Mammary microvascular endothelial cell (primary cell): ENCODE measurements around the gene AHCYL2.

GRCh38 chr7:128338483-128339064, 5.1 kb downstream of the RBM28 start:
- RAMPAGE, long total RNA, result no peak

DNA sequence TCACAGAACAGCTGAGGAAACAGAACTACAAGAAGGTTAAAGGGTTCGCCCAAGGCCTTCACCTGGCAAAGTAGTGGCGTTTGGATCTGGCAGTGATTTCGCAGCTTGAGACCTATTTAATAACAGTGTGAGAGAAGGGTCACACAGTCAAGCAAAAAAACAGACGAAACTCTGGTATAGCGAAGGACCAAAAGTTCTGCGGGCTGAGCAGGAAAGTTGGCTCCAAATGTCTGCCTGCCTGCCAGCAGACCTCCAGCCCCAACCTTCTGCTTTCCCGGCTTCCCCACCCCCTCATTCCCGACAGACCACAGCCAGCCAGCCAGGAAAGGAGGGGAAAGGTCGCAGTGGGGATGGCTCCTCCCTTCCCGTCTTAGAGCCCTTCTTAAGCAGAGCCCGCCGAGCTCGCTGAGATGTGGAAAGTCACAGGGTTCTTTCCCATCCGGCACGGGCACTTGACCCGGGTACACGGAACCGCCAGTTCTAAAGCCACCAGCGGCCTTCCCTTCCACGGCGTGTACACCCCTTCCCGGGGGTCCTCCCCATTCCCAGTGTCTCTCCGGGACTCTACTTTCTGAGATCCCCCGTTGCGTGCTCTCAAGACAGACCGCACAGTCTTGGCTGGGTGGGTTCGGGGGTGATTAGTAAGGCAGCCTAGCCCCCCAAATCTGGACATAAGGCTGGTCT, 1.3 kb upstream of the HILPDA start:
- RAMPAGE, long total RNA, result no peak

DNA sequence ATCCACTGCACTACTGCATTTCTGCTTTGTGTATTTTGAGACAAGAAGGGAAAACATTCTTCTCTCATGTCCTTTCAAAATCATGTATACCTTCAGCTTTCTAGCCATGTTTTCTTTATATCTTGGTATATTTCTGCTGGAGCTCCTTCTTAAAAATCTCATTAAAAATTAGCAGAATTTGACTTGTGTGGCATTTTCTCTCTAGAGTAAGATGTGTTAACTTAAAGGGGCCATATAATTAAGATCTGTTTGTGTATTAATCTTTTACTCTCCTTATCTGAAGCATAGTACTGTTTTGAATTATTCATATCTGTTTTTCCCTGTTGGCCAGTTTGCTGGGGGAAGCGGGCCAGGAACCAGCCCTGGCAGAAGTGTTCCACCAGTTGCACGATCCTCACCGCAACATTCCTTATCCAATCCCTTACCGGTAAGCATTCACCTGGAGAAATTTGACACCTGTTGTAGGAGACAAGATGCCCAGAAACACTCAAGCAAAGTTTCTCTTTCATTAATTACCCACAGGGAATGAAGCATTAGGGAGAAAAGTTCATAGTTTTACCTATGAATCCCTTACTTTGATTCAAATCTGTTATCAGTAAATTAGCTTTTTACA, 92.3 kb upstream of the GARIN1A start:
- RAMPAGE, long total RNA, result no peak

DNA sequence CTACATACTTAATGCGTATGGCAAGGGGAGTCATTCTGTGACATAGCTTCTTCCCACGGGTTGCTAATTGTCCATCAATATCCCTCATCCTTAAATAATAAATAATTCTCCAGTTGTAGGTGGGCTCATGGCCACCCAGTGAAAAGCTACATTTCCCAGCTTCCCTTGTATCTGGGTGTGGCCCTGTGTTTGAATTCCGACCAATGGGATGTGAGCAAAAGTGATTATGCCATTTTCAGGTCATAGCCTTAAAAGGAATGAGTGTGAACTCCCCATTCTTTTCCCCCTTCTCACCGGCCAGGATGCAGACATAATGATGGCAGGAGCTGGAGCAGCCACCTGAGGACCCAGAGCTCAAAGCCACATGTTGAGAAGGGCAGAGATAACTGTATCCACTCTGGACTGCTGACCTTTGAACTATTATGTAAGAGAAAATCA, 6.4 kb upstream of the GARIN1B start:
- RAMPAGE, long total RNA, result no peak

- RAMPAGE, long total RNA, result no peak
Measured at GRCh38 chr7:128743297-128743874, 4.2 kb downstream of the CALU start.

- RAMPAGE, long total RNA, result no peak
Measured at GRCh38 chr7:128755747-128756833, 16.9 kb downstream of the CALU start.

- RAMPAGE, long total RNA, result no peak
Measured at GRCh38 chr7:128781026-128781690, 5.6 kb upstream of the OPN1SW start.

- RAMPAGE, long total RNA, result no peak
Measured at GRCh38 chr7:128832237-128833001, 2.2 kb downstream of the FLNC start.

DNA sequence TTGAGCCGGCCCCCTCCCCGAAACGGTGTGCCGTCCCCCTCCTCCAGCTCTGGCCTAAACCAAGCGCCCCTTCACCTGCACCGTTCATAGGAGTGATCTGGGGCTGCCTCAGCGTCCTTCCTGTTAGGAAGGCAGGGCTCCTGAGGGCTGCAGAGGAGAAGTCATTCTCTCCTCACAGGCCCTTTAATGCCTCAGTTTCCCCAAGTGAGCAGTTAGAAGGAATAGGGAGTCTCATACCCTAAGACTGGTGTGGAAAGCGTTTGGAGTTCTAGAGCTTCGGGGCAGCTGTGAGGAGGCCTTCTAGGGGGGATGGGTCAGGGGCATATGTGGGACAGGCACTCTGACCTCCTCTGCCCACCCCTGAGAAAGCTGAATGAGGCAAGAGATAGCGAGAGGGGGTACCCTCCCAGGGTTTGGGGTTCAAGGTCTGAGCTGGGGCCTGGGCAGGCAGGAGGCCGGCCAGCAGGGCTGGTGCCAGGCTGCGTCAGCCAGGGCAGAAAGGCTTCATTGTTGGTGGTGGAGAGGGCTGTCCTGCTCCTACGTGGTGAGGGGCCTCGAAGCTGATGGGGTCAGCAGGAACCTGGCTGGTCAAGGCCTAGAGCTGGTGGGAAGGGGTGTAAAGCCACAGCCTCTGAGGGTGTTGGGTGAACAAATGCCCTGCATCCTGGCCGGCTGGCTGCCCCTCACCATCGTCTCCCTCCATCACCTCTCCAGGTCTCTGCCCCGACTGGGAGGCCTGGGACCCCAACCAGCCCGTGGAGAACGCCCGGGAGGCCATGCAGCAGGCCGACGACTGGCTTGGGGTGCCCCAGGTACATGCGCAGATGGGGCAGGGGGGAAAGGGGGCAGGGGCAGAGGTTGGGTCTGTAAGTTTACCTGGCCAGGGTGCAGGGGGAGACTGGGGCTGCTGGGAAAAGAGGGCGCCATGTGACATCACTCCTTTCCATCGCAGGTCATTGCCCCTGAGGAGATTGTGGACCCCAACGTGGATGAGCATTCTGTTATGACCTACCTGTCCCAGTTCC, 6.6 kb downstream of the FLNC start:
- RAMPAGE, long total RNA, result no peak

GRCh38 chr7:128841788-128842493, 11.7 kb downstream of the FLNC start:
- RAMPAGE, long total RNA, result no peak

GRCh38 chr7:128861039-128861467, 1.6 kb upstream of the ATP6V1F start:
- RAMPAGE, long total RNA, result no peak

- RAMPAGE, long total RNA, result no peak
Measured at GRCh38 chr7:128866572-128867234, 573 bp downstream of the ATP6V1FNB start.

DNA sequence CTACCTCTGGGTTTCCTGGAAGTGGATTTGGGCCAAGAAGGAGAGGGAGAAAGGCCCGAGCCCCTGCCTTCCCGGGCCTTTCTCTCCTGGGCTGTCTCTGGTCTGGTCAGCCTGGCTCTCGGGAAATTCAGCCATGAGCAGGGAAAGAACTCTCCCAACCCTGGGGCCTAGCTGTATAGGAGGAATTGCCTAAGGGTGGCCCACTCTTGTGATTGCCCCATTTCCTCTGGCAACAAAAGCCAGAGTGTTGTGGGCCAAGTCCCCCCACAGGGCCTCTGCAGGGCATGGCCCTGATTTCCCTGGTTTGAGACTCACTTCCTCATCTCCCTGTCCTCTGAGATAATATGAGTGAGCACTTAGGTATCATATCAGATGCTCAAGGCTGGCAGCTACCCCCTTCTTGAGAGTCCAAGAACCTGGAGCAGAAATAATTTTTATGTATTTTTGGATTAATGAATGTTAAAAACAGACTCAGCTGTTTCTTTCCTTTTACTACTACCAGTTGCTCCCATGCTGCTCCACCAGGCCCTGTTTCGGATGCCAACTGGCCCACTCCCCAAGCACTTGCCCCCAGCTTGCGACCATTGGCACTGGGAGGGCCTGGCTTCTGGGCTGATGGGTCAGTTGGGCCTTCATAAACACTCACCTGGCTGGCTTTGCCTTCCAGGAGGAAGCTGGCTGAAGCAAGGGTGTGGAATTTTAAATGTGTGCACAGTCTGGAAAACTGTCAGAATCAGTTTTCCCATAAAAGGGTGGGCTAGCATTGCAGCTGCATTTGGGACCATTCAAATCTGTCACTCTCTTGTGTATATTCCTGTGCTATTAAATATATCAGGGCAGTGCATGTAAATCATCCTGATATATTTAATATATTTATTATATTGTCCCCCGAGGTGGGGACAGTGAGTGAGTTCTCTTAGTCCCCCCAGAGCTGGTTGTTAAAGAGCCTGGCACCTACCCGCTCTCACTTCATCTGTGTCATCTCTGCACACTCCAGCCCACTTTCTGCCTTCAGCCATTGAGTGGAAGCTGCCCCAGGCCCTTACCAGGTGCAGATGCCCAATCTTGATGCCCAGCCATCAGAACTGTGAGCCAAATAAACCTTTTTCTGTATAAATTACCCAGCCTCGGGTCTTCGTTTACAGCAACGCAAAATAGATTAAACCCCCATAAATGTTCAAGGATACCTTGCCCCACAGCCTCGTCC, 11.6 kb downstream of the IRF5 start:
- RAMPAGE, long total RNA, result no peak

DNA sequence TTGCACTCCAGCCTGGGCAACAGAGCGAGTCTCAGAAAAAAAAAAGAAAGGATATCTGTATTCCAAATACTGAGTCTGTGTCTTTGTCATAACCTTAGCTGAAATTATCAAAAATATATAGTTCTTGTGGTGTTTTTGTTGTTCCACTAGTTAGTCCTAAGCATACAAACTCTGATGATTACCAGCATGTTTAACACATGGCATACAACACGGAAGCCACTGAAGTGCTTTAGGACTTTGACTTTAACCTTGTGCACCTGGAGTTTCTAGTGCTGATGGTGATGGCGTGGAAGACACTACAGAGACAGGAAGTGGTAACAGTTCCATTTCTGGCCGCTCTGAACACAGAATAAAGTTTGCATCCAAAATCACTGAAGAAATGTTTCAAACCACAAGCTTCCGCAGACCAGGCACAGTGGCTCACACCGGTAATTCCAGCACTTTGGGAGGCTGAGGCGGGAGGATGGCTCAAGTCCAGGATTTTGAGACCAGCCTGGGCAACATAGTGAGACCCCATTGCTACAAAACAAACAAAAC, 40.3 kb upstream of the TNPO3 start:
- RAMPAGE, long total RNA, result no peak

DNA sequence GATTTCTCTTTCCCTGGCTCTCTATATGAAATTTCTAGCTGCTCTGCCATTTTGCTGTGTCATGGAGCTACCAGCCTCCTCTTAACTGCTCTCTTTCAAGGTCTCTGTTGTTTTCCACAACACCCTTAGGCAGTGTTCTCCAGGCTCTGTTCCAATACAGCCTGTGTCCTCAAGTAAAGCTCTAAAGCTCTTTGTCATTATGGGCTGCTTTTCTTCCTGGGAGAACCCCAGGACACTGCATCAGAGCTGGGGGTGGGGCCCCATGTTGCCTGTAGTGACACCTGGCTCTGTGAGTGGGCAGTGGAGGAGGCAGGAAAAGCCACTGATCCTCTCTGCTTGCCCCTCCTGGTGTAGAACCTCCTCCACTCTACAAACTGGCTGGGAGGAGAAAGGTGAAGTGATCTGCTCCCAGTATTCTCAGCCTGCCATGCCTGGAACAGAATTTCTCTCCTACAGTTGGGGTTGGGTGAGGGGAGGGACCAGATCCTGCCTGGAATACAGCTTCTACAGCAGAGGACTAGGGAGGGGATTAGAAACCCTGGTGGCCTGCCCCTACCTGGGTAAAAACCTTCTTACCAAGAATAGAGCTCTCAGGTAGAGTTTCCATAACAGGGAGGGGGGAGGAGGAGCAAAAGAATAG, 33.8 kb upstream of the TSPAN33 start:
- RAMPAGE, long total RNA, result no peak

GRCh38 chr7:129201297-129201656, 12.8 kb downstream of the SMO start:
- RAMPAGE, long total RNA, result no peak

DNA sequence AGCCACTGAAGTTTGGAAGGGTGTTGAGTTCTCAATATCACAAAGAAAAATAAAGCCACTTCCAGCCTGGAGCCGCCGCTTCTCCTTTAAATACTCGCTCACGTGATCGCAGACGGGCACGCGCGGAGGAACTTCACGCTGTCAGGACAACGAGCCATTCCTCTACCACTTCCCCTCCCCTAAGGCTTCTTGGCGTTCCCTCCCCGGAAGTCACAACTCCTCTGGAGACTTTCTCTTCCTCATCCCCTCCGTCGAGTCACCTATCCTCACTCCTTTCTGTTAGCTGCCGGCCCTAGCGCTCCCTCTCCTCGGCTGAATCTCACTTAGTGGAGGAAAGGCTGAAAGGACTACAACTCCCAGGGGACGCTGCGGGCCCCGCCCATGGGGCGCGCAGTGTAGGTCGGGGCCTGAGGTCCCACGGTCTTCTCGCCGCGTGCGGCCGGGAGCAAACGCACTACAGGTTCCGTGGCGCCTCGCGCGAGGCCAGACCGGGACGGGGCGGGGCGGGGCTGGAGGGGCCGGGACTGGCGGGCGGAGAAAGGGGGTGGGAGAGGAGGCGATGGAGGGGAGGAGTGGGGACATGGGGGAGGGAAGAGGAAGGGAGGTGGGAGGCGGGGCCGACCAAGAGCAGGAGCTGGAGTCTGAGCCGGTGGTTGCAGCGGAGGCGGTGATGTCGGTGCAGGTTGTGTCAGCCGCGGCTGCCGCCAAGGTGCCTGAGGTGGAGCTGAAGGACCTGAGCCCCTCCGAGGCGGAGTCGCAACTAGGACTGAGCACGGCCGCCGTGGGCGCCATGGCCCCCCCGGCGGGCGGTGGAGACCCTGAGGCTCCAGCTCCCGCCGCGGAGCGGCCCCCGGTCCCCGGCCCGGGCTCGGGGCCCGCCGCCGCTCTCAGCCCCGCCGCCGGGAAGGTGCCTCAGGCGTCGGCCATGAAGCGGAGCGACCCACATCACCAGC, at the start of gene AHCYL2:
TSS of gene AHCYL2 (plus strand) at position 624 of the 953 bp plus-strand sequence.
- RAMPAGE, long total RNA, result no peak

DNA sequence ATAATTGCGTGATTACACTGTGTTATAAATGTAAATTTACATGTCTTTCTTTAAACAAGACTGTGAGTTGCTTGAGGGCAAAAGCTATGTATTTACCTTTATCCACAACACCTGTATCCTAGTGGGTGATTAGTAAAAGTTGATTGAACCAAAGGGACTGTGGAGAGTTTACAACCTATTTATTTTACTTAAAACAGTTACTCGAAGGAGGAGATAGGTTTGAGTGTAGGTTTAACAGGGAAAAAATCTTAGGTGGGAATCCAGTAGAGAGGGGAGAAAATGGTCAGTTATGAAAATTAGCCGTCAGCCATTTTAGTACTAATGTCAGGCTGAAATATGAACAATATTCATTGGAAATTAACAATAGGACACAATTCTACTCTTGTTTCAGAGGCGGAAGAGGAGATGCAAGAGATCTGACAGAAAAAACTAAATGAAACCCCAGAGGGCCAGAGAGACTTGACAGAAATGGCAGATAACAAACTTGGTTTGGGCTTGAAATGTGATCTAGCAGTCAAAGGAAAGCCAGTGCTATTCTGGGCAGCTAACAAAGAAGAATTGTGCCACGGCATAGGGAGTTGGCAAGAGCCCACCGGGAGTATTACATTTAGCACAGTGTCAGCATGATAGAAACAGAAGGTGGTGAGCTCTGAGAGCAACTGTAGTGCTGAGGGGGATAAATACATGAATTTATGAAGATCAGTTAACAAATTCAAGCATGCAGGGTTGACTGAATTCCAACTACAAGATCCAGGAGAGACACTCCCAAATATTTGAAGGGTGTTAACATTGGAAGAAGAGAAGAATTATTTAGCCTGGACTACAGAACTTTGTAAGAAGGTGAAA, 91.0 kb downstream of the AHCYL2 start:
- RAMPAGE, long total RNA, result no peak

DNA sequence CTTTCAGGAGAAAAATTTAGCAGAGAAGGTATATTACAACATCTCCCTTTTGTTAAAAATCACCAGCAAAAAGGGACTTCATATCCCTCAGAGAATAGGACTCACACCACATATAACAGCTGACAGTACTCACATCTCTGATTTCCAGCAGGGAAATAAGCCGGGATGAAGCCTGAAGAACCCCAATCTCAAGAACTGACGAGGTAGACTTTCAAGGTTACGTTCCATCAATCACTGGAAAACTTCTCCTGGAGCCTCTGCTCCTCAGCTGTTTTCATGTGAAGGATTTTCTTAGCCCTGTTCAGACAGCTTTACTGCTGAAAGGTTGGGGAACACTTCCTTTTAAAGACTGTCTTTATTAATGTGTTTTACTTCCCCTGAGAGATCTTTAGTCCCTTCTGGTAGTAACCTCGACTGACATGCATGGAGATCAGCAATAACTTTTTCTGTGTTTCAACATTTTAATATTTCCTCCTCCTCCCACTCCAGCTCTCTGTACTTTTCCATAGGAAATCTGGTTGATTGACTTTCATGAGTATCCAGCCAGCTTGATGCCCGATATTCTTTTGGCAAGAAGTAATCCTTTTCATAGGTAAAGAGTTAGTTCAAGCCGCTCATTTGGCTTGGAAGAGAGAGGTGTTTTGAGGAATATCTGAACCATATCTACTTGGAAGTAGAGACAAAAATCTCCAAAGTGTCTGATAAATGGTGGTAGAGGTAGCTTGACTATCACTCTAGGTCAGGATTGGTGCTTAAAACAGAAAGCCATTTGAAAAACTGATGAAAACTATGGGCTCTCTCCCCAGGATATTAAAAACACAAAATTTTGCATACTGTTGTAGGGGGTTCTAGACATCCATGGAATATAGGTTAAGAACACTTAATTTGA, 62.7 kb upstream of the STRIP2 start:
- RAMPAGE, long total RNA, result no peak

DNA sequence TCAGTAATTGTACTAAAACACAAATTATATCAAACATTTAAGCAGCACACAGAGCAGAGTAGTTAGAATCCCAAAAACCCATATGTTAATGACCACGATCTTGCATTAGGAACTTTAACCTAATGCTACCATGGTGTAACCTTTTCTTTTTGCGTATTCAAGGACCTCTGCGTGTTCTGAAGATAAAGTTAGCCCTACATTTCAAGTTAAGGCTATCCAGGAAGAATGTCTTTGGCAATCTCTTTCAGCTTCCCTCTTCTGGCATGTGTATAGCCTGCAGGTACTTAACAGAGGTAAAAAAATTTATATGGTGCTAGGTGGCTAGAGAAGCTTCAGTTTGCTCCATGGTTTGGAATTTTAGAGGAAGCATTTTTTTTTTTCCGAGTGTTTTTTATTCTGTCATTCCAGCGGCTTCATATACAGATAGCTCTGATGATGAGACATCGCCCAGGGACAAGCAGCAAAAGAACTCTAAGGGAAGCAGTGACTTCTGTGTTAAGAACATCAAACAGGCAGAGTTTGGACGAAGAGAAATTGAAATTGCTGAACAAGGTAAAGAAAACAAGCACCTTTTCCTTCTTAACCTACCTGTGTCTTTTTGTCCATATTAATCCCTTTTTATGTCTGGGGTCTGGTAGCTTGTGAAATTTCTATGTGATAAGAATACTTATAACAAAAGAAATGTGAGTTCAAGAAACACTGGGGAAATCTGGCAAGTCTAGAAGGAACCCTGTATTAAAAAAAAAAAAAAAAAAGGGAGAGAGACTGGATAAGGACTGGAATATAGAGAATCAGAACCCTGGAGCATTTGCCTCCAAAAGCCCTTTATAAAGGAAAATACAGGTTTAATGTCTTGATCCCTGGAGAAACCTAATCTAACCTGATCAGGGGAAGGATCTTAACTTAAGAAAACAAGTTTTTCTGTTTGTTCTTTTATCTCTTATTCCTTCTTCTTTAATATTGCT, 45.3 kb upstream of the STRIP2 start:
- RAMPAGE, long total RNA, result no peak